ENCODE measurements around a stretch of chr2.

DNA sequence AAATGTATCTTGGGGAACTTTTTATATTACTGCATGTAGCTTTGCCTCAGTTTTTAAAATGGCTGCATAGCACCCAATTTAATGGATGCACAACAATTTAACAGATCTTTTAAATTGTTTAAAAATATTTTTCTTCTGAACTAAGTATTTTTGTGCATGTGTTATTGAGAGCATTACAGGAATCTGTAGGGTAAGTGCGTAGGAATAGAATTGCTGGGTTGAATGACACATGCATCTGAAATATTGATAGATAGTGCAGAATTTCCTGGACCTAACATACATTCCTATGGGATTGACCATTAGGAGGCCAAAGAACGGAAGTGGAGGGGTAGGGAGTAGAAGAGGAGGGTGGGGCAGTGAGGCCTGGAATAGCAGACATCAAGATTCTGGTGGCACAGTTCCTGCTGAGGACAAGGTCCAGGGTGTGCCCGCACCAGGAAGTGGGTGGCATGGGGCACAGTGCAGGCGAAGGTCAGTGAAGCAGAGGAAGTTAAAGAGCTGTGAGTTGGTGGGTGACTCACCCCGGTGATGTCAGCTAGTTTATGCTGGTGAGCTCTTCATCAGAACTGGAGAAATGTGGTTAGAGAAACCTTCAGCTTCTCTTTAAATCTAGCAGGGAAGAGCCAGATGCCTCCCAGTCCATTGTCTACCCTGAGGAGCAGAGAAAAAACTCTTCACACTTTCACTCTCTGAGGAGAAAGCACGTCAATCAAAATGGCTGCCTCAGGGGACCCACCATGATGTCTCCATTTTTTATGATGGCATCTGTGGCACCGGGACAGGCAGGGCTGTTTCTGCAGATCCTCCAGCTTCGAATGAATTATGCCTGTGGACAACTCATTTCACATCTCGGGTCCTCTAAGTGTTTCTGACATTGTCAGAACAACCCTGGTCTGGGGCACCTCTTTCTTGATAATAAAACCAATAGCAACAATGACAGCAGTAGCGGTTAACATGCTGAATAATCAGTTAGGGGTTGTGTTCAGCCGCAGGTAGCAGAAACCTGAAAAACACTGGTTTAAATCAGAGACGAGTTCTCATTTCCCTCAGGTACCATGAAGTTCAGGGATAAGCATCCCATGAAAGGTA is 55.9 kb upstream of the CTLA4 start:
- RRBS, result no CpG with 5 or more reads among the region's 12 CpGs

- RRBS, result no CpG with 5 or more reads among the region's 1 CpG
Measured at GRCh38 chr2:204023022-204023653, 86.6 kb downstream of the ICOS start.

DNA sequence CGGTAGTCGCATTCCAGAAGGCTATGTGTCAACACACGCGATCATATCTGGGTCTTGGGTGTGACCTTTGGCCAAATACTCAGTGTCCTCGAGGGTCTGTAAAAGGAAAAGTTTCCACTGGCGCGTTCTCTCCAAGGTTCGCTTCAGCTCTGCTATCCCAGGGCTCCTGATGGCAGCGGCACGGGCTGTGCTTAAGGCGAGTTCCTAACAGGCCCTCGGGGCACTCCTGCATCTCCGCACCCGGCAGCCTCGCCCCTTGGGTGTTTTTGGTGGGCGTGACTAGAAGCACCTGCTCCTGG is 467 bp upstream of the PARD3B start:
- RRBS, result no CpG with 5 or more reads among the region's 16 CpGs

DNA sequence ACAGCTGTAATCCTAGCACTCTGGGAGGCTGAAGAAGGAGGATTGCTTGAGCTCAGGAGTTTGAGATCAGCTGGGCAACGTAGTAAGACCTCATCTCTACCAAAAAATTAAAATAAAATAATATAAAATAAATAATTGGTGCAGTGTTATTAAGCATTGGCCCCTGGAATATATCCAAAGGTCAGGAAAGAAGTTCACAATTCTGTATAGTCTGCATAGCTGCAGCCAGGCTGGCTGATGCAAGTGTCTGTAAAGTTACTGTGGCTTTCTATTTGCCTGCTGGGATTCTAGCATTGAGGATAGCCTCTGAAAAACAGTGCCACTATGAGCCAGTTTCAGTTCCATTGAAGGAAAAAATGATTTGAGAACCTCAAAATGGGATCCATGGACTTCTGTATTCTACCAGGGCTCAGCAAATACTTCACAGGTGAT is 208.5 kb downstream of the PARD3B start:
- RRBS, result no CpG with 5 or more reads among the region's 1 CpG

DNA sequence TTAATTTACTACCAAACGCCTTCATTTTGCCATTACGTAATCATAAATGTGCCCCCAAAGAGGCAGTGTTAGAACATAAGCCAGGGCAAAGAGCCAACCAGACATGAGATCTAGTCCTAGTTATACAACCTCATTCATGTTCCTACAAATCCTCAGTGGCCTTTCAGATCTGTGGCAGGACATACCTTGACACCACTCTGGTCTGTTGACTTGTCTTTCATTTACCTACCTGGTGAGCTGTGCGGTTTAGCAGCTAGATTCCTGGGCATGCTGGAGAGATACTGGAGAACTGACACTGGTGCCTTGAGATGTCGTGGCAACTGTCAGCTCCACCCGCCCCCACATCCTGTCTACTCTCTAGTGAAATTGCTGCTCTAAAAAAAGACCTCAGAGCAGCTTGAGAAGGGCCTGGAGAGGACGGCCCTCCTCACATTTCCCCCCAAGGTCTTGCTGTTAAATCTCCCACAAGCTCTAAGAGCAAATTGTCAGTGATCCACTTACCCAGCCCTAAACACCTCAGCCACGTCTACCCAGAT is 21.5 kb upstream of the NRP2 start:
- RRBS, result no CpG with 5 or more reads among the region's 7 CpGs

DNA sequence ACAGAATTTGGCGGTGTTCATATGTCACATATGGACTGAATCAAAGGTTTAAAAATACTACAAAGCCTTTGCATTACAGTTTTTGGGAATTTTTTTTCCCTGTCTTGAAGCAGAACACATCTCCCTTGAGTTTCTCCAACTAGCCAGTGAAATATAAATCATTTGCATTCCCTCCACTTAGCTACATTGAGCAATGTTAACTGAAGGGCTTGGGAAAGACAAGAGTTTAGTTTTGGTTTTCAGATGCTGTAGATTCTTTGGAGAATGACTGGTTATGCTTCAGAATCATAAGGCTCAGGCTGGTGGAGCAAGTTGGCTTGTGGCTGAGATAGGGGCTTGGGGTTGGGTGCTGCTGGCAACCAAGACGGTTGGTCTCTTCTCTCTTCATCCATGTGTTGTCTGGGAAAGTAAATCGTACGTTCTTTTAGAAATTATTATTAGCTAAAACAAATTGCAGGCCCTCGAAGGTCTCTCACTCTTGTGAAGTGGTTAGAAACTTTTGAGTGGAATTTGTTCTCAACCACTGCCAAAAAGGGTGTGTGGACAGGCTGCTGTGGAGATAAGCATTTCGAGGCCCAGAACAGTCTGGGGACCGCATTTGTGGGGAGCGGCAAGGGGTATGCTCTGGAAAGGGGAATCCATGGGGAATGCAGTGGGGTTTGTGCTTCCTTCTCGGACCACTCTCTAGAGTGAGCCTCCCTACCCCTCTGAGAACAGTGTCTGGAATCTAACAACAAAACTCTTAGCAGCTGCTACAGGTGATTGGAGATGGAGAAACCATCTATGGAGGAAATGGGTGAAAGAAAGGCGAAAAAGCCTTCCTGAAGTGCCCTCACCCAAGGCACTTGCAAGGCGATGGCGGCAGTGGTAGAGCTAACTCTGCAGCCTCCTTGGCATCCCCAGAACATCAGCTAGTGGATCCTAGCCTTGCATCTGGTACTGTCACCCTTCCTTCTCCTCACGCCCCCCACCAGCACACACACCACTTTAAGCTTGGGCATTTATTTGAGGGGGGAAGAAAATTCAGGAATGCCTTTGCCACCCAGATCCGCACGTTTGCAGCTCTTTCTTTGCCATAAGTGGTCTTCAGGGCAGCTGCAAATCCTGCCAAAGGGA is 1.7 kb downstream of the NRP2 start:
- RRBS, result no CpG with 5 or more reads among the region's 15 CpGs

DNA sequence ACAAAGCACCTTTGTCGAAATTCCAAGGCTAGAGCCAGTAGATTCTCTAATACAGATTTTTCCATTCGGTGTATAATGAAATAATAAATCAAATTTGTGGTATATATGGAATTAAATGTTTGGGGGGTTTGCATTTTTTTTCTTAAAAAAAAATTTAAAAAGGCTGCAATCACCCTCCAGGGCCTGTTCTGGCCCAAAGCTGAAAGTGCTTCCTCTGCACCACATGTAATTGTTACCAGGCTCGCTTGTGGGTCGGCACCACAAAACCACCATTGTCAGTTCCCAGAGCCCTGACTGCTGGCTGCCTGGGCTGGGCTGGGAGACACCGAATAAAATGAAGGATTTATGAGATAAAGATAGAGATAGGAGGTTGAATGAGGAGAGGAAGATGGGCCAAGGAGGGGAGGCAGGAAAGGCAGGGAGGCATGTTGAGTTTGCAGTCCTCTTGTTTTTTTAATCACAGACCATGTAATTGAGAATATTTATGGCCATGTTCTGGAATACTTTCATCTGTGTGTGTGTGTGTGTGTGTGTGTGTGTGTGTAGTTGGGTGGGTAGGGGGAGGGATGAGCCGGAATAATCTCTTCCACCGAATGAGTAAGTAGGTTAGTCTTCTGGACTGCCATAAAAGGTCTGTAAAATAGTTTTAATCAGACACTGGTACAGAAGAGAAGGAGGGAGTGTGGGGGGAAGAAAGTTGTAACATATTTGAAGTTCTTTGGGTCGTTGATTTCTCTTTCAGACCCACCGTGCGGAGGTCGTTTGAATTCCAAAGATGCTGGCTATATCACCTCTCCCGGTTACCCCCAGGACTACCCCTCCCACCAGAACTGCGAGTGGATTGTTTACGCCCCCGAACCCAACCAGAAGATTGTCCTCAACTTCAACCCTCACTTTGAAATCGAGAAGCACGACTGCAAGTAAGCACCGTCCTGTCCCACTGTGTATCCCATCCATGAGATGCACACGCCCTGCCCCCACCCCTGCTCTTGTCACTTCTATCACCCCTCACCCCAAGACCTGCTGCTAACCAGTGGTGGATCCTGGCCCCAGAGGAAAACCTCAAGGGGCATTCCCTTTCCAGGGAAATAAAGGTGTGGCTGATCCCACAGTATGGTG is 14.9 kb downstream of the NRP2 start:
- RRBS, result no CpG with 5 or more reads among the region's 19 CpGs

DNA sequence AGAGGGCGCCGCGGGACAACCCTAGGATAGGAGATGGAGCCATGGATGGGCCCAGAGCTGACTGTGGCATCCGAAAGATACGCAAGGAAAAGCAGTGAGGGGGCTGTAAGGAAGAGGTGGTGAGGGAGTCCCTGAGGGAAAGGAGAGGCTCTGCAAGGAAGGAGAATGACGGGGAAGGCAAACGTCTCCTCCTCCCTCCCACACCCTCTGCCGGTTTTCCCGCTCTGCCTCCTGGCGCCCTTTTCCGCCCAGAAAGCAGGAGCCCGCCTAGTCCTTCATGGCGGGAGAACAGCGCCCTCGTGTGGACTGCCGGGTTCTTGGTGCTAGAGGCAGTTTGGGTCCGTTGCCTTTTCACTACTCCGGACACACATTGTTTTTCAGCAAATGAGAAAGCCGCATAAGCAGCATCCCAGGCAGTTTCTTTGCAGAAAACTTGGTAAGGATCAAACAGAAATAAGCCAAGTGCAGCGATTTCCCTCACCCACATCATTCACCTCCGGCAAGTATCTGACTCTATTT is 200.4 kb downstream of the INO80D start:
- RRBS, result no CpG with 5 or more reads among the region's 21 CpGs

DNA sequence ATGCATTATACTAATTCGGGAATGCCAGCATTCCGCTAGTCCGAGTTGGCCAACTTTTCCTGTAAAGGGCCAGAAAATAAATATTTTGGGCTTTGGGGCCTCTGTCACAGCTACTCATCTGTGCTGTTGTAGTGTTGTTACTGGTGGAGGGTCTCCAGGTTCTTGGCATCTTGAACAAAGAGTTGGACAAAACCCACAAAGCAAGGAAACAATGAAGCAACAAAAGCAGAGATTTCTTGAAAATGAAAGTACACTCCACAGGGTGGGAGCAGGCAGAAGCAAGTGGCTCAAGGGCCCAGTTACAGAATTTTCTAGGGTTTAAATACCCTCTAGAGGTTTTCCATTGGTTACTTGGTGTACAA is 154.9 kb downstream of the INO80D start:
- RRBS, result no CpG with 5 or more reads among the region's 3 CpGs

DNA sequence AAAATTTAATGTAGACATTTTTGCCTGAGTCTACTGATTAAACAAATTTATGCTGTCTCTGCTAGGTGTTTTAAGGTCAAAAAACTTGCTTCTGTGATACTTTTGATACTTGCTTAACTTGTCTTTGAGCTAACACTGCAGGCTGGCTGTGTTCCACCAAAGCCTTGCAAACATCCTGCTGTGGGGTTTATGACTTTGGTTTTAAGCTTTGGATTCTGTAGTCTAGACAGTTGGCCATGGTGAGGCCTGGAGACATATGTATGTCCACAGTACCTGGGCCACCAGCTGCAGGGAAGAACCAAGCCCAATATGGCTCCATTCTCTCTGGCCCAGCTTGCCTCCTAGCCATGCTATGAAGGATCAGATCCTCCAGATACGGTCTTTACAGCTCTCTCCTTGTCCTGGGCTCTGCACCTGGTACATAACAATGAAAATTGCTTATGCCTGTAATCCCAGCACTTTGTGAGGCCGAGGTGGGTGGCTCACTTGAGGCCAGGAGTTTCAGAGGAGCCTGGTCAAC is 113.8 kb downstream of the INO80D start:
- RRBS, result no CpG with 5 or more reads among the region's 2 CpGs

DNA sequence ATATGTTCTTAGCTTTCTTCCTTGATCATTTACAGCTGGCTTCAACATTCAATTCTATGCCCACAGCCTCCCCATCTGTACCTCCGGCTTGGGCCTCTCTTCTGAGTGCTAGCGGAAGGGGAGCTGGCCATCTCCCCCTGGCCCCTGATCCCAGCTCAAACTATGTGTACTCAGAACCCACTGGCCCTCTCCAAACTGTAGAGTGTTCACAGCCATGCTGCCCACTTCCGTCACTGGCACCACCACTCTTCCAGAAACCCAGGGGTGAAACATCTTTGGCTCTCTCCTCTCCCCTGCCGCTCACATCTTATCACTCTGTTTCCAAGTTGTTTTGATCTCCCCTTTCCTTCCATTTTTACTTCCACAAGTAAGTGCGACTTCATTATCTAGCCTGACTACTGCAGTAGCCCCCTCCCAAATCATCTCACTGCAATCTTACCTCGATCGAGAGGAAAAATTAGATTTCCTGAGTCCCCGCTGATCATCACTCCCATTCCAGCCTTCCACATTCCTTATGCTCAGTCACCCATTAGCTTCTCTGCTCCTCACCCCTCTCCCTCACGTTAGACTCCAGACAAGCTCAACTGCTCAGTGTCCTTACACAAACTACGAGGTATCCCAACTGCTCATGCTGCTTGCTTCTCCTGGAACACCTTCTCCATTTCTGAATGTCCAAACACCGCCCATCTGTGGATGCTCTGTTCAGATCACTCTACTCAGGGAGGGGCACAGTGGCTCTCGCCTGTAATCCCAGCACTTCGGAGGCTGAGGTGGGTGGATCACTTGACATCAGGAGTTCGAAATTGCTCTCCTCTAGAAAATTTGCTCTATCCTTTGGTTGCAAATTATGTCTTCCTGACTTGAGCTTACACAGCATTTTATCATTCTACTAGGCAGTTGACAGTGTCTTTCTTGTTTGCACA is 96.7 kb downstream of the INO80D start:
- RRBS, result no CpG with 5 or more reads among the region's 14 CpGs

- RRBS, result no CpG with 5 or more reads among the region's 18 CpGs
Measured at GRCh38 chr2:206158856-206159238, 397 bp downstream of the NDUFS1 start.

GRCh38 chr2:206160413-206160846 is 735 bp downstream of the EEF1B2 start:
- RRBS, result no CpG with 5 or more reads among the region's 10 CpGs

DNA sequence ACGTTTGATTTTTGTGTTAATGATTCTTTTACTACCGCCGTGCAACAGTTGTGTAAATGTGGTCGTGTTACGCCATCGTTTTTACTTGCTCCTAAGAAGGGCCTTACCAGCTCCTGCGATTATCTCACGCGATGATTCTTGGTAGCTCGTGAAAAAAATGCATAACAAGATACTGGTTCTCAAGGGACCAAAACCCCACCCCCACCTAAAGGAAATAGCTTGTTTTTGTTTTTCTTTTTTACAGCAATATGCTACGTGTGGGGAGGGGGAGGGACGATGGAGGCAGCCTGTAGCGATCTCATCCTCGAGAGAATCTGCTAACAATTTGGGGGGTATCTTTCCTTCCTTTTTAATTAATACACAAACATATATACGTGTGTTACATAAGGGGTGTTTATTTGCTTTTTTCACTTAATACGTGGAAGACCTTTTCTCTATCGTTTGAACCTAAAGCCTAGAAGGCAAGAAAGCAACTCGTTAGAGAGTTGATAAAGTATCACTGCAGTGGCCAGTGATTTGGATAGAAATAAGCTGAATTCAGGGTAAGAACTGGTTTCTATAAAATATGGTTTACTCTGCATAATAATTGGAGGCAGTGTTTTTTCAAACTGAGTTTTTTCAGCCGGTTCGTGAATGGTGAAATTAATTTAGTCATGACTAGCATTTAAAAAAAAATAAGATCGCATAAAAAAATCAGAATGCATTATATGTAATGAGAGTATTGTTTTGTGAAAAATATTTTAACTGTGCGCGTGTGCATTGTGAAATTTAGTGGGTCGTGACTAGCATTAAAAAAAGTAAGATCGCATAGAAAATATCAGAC is 1.2 kb downstream of the ZDBF2 start:
- RRBS, result no CpG with 5 or more reads among the region's 25 CpGs

- RRBS, result no CpG with 5 or more reads among the region's 11 CpGs
Measured at GRCh38 chr2:207040587-207041093, 101.3 kb downstream of the CPO start.

DNA sequence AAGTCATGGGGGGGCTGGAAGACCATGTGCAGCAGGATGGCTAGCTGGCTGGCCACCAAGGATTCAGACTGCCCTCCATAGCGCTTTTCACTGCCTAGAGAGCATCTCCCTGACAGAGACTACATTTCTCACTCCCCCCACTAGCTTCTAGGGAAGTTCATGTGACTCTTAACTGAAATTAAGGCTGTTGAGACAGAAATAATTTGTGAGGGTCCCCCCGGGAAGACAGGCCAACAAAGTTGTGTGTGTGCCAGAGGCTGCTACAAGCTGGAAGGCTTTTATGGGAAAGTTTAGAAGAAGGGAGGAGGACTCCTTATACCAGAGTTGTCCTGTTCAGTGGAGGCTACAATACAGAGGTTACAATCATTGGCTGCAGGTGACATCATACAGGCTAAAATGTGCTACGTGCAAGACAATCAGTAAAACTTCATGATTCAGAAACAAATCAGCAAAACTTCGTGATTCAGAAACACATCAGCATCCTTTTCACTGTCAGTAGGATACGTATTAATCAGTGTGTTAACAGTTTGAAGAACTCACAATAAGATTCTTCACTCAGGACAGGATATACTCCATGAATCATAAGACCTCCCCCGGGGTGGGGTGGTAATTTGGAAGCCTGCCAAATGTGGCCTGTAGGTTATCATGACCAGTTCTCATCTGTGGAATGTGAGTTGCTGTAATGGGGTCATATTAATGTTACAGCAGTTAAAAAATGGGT is 135.1 kb upstream of the CREB1 start:
- RRBS, result no CpG with 5 or more reads among the region's 6 CpGs

- RRBS, result no CpG with 5 or more reads among the region's 2 CpGs
Measured at GRCh38 chr2:207501208-207501729, 28.5 kb upstream of the CREB1 start.

DNA sequence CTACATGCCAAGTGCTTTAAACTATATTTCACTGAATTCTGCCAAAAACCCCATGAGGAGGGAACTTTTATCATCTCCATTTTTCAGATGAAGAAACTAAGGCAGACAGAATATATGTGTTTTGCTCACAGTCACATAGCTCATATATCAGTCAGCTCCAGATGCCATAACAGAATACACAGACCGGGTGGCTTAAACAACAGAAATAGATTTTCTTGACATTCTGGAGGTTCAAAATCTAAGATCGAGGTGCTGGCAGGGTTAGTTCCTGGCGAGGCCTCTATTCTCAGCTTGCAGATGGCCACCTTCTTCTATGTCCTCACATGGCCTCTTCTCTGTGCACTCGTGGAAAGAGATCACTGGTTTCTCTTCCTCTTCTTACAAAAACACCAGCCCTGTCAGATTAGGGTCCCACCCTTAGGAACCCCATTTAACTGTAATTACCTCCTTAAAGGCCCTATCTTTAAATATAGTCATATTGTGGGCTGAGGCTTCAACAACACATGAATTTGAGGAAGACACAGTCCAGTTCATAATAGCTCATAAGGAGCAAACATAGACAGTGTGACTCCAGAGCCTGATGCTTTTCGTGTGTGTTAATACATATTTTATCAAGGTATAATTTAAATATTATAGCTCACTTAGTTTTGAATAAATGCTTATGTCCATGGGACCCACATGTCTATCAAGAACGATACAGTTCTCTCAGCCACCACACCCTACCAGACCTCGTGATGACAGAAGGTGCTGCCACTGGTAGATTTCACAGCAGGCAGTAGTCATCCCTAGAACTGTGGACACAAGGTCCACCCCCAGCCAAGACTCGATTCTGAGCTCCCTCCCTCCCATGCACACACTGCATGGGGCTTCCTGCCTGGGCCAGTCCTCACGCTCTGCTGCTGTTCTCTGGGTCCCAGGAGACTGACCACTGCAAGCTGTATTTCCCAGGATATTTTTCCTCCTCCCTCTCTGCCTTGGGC is 26.8 kb upstream of the CREB1 start:
- RRBS, result no CpG with 5 or more reads among the region's 9 CpGs

DNA sequence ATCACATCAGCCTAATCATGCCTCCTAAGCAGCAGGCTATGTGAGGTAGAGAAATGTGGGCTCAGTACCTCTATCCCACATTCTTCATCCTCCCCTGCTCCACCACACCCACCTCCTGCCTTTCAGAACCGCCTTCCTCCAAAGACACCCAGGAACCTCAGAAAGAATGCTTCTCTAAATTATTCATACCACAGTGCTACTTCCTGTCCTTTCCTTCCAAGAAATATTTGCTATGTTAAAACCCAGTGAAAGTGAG is 24.1 kb upstream of the CREB1 start:
- RRBS, result no CpG with 5 or more reads among the region's 1 CpG

DNA sequence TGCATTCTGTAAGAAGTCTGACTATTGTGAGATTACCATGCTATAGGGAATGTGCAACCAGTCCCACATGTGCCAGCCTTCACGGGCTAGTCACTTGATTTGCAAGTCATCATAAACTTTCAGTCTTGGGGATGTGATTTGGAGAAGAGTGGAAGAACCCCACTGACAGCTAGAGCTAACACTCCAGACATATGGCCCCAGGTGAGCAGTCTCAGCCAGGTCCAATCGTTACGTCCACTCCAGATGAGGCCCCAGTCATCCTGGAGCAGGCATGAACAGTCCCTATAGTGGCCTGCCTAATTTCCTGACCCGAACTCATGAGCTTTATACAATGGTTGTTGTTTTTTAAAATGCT is 7.2 kb upstream of the CCNYL1 start:
- RRBS, result no CpG with 5 or more reads among the region's 4 CpGs